Fibroblast of villous mesenchyme (primary cell): ENCODE measurements around a stretch of chr6.

GRCh38 chr6:117603202-117603642 lies 911 bp upstream of the GOPC start:
- CAGE, long polyA plus RNA: no peak

- CAGE, long polyA plus RNA: no peak
These were observed 13.6 kb upstream of the GOPC start for GRCh38 chr6:117615795-117616455.

GRCh38 chr6:118286006-118286523 lies 262.0 kb upstream of the PLN start:
- CAGE, long polyA plus RNA: no peak

DNA sequence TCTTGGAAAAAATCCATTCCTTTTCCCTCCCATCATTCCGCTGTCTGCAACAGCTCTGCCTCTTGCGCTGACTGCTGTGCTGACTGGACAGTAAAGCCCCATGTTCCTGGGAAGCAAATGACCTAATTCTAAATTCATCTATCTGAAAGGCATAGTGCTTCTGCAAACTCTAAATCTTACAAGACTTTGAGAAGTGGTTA lies 255.5 kb upstream of the PLN start:
- CAGE, long polyA plus RNA: no peak

GRCh38 chr6:118295247-118295871 lies 252.7 kb upstream of the PLN start:
- CAGE, long polyA plus RNA: no peak

- CAGE, long polyA plus RNA: no peak
These were observed 177.3 kb upstream of the PLN start for GRCh38 chr6:118370692-118371221.

GRCh38 chr6:118550959-118551502 lies 2.9 kb downstream of the PLN start:
- CAGE, long polyA plus RNA: no peak

DNA sequence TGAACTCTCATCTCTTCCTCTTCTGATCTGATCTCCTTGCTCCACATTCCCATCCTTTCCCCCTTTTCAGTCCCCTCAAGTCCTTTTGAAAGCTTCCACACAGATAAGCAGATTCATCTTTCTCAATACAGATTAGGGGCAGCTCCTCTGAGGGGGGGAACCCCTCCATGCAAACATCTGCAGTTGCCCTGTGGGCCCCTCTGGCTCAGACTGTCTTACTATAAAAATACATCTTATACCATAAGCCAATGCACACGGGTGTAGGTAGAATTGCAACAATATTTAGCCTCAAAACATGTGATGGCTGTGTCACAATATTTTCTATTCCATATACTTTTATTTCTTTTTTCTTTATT lies 68.4 kb upstream of the CEP85L start:
- CAGE, long polyA plus RNA: no peak

GRCh38 chr6:118724032-118724692 lies 72.8 kb upstream of the CEP85L start:
- CAGE, long polyA plus RNA: no peak

DNA sequence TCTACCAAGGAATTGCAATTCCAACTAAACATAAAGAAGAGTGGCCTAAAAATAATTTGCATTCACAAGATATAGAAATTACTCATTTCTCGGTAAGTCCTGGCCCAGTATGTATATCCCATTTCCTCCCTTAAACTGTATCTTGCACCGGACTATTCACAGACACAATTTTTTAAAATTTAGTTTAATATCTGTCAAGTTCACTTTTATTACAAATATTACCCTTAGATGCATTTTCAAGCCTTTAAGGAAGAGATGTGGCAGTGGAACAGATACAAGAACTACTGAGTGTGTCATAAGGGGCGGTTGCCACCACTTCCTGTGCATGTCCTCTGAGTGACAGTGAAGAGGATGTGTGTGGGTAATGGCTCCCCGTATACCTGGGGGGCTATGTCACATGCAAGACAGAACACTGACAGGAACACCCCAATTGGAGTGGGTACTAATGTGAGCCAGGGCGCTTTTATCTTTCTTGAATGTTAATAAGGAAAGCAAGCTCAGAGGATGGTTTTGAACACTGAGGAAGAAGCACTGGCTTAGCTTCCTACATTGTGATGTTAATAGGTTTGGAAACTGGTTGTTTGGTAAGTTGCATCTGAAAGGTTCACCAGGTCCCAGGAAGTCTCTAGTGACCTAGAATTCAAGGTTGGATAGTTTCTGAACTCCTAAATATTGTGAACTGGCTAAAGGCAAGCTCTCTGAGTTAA lies 83.5 kb upstream of the ASF1A start:
- CAGE, long polyA plus RNA: no peak

- CAGE, long polyA plus RNA: no peak
These were observed 100.1 kb upstream of the FAM184A start for GRCh38 chr6:119178375-119179158.

DNA sequence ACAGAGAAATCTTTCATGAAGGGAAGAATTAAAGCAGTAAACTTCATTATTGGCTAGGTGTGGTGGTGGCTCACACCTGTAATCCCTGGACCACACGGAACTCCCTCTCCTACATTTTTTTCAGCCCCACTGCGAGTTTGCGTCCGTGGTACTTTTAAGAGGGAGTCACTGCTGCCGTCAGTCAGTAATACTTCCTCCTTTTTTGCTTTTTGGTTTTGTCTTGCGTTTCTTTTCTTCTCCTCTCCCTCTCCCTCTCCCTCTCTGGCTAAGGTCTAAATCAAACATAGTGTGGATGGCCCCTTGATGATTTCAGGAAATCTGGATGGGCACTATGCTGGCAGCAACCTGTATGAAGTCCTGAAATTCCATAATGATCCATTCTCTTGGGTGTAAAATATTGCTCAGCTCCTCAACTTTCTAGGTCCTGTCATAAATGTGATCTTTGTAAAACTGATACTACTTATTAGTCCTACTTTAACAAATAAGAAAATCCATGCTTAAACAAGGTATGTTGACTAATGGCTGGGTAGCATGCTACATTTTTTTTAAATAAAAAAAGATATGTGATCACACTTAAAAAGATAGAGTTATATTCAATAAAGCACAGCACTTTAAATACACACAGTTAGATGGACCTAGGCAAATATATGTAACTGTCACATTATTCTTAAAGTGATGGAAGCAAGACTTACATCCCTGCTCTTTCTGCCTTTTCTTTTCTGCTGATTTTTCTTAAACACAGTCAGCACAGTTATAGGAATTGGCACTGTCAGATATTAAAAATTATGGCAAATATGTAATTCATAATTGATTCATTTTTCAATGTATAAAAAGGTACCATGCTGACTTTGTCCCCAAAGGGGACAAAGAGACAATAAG lies 112.0 kb downstream of the MAN1A1 start:
- CAGE, long polyA plus RNA: no peak

DNA sequence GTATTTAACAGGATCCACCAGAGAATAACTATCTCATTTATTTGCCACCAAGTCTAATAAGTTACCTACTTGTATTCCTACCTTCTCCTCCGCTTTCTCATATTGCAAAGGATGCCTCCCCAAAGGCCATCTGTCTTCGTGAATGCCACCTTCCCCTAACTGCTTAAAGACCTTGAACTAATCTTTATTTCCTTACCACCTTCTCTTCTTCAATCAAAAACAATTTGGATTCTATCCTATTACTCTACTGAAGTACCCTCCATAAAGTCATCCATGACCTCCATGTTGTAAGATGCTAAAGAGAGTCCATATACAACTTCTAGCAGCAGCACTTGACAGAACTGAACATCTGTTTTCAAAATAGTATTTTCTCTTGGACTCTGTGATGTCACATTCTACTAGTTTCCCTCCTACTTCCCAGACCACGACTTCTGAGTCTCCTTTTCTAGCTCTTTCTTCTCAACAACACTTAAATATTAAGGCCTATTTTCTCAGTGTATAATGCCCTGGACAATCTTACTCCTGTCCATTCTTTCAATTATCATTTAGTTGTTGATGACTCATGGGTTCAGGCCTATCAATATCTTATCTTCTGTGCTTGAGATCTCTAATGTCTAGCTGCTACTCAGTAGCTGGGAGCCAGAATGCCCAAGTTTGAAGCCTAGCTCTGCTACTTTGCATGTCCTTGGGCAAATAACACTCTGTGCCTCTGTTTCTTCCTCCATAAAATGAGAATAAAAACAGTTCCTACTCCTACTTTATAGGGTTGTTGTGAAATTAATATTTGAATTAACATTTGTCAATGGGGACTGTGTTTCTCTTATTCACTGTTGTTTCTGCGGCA lies 69.7 kb downstream of the MAN1A1 start:
- CAGE, long polyA plus RNA: no peak

GRCh38 chr6:119454666-119455146 lies 105.1 kb upstream of the MAN1A1 start:
- CAGE, long polyA plus RNA: no peak

- CAGE, long polyA plus RNA: no peak
These were observed 113.5 kb upstream of the MAN1A1 start for GRCh38 chr6:119463045-119463420.

DNA sequence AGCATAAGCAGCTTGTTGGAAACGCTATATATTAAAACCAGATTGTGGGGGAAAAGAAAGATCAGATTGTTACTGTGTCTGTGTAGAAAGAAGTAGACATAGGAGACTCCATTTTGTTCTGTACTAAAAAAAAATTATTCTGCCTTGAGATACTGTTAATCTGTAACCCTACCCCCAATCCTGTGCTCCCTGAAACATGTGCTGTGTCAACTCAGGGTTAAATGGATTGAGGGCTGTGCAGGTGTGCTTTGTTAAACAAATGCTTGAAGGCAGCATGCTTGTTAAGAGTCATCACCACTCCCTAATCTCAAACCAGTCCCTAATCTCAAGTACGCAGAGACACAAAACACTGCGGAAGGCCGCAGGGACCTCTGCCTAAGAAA lies 402.9 kb downstream of the TBC1D32 start:
- CAGE, long polyA plus RNA: no peak

- CAGE, long polyA plus RNA: no peak
These were observed 87.4 kb downstream of the GJA1 start for GRCh38 chr6:121522844-121523157.

GRCh38 chr6:121615713-121616027 lies 180.2 kb downstream of the GJA1 start:
- CAGE, long polyA plus RNA: no peak

DNA sequence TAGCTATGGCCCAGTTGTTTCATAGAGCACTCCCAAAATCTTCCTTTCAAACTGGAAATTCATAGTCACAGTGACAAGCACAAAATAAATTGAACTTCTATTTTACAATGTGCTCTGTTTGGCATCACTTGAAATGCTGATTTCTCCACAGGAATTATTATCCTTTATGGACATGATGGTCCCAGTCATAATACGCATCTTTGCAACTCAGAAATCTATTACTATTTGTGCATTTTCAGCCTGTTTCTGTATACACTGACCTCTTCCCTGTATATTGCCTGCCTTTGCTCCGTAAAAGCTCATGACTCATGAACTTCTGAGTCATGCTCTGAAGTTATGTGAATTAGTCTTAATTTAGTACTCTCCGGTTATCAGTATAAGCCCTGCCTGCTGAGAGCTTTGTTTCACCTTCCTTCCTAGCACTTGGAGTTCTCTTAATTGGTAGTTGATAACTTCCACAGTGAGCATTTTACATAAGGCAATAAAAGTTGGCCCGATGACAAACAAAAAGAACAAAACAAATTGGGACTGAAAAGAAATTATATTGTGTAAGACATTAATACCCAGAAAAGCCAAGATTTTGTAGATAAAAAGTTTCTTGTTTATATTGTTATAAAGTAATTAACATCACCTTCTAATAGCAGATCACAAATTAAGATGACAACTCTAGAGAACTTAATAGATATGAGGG lies 231.3 kb downstream of the GJA1 start:
- CAGE, long polyA plus RNA: no peak

- CAGE, long polyA plus RNA: no peak
These were observed 251.2 kb downstream of the GJA1 start for GRCh38 chr6:121686579-121687069.